Bronchus fibroblast of lung (primary cell): ENCODE results near the gene TCF3.

GRCh38 chr19:1424107-1424435 lies 14.1 kb upstream of the RPS15 start:
- RAMPAGE, long total RNA, result no peak

- RAMPAGE, long total RNA, result no peak
These were observed 10.1 kb upstream of the RPS15 start for GRCh38 chr19:1427811-1428716.

DNA sequence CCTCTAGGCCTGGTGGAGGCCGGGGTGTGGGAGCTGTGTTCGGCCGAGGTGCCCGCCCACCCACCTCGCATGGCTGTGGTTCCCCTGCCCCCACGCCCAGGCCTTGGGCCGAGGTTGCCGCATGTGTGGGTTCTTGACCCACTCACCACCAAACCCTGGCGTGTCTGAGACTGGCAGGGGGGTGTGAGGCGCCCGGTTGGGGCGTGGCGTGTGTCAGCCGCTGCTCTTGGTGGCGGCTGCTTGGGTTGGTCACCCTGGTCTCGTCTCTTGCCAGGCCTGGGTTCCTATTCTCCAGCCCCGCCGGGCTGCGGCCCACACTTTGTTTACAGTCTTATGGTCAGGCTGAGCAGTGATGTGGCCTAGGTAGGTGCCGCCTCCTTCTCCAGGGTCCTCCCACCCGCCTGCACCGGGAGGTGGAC lies 4.7 kb upstream of the RPS15 start:
- RAMPAGE, long total RNA, result no peak

DNA sequence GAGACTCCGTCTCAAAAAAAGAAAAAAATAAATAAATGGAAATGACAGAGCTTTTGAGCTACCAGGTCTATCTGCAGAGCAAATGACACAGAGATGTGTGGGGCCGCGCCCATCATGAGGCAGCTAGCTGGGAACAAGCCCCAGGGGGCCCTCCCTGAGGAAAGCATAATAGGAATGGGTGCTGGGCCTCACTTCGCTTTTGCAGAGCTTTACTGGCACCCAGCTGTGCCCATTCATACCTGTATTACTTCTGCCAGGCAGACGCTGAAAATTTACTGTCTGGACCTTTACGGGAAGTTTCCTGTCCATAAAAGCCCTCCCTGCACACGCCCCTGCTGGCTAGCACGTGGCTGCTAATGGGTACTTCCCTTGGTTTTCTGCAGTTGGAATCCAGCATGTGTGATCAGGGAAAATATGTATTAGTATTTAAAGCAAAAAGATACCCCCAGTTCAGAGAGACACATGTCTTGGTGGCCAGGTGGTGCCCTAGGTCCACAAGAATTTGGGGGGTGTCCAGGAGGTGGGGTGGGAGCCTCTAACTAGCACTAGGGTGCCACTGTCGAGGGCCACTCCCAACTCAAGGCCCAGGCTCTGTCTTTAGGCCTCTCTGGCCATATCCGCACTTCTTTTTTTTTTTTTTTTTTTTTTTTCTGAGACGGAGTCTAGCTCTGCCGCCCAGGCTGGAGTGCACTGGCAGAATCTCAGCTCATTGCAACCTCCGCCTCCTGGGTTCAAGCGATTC lies 5.8 kb downstream of the RPS15 start:
- RAMPAGE, long total RNA, result no peak

- RAMPAGE, long total RNA, result no peak
These were observed 7.3 kb downstream of the APC2 start for GRCh38 chr19:1457052-1457864.

DNA sequence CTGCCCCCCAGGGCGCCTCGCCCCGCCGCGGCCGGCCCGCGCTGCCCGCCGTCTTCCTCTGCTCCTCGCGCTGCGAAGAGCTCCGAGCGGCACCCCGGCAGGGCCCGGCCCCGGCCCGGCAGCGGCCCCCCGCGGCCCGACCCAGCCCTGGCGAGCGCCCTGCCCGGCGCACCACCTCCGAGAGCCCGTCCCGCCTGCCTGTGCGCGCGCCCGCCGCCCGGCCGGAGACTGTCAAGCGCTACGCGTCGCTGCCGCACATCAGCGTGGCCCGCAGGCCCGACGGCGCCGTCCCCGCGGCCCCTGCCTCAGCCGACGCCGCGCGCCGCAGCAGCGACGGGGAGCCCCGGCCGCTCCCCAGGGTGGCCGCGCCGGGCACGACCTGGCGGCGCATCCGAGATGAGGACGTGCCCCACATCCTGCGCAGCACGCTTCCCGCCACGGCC lies 9.6 kb downstream of the C19orf25 start:
- RAMPAGE, long total RNA, result no peak

- RAMPAGE, long total RNA, result no peak
These were observed 5.9 kb downstream of the C19orf25 start for GRCh38 chr19:1472797-1473781.

- RAMPAGE, long total RNA, result no peak
These were observed 18.8 kb downstream of the PLK5 start for GRCh38 chr19:1542565-1543175.

- RAMPAGE, long total RNA, result no peak
These were observed 7.8 kb downstream of the MBD3 start for GRCh38 chr19:1584673-1585365.

DNA sequence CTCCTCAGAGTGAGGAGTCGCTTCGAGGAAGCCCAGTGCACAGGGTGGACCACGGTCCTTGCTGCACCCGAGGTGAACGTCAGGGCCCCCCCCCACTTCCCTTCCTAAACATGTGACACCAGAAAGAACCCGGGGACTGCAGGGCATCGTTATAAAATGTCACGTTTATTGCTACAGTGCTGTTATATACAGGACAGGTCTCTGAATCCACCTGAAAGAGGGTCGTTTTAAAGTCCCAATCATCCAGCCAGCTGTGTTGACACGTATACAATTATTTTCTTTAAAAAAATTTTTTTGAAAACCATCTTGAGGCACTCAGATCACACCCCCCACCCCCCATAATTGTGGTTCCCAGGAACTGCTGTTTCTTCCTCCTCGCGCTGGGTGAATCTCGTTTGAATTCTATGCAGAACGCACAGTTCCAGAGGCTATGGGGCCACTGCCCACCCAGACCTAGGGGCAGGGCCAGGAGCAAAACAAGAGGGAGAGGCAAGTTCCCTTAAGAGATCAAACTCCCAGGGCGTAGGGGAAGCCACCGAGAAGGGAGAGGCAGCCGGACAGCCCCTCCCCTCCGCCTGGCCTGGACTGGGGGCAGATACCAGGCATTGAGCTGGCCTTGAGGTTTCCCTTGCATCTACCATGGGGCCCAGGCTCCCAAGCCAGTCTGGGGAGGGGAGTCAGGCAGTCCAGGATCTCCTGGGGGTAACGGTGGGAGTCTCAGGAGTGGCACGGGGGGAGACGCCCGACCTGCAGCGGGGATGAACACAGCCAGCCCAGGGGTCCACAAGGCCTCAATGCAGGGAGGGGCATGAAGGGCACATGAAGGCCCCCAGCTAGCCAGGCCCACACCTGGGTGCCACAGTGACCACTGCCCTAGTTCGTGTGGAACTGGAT lies 4.1 kb upstream of the UQCR11 start:
- RAMPAGE, long total RNA, result no peak

- RAMPAGE, long total RNA, result no peak
These were observed 6.9 kb downstream of the TCF3 start for GRCh38 chr19:1645305-1646073.

DNA sequence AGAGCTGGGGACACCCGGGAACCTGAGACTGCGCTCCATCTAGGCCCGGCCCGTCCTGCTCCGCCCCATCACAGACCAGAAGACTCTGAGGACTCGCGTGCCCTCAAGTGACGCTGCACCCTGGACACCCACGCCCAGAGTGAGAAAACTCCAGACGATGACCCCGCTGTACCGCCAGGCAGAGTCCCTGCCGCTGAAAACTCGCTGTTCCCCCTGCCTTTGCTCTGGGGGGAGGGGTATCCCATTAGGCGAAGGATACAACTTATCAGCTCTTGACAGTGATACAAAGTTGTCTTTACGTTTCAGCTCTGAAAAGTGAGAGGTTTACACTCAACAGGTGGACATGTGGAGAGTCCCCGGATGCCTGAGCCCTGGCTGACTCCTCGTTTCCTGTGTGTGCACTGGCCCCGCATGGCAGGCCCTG lies 5.9 kb downstream of the TCF3 start:
- RAMPAGE, long total RNA, result no peak

GRCh38 chr19:1651617-1651993 lies 810 bp downstream of the TCF3 start:
- RAMPAGE, long total RNA, result no peak

GRCh38 chr19:1651994-1652986 lies at the start of gene TCF3:
Gene TCF3, minus strand, starts transcription at chr19:1652615.
- RAMPAGE, long total RNA, result no peak

- RAMPAGE, long total RNA, result no peak
These were observed 5.4 kb upstream of the ONECUT3 start for GRCh38 chr19:1747578-1748536.

- RAMPAGE, long total RNA, result no peak
These were observed 8.0 kb upstream of the ATP8B3 start for GRCh38 chr19:1819987-1820545.

DNA sequence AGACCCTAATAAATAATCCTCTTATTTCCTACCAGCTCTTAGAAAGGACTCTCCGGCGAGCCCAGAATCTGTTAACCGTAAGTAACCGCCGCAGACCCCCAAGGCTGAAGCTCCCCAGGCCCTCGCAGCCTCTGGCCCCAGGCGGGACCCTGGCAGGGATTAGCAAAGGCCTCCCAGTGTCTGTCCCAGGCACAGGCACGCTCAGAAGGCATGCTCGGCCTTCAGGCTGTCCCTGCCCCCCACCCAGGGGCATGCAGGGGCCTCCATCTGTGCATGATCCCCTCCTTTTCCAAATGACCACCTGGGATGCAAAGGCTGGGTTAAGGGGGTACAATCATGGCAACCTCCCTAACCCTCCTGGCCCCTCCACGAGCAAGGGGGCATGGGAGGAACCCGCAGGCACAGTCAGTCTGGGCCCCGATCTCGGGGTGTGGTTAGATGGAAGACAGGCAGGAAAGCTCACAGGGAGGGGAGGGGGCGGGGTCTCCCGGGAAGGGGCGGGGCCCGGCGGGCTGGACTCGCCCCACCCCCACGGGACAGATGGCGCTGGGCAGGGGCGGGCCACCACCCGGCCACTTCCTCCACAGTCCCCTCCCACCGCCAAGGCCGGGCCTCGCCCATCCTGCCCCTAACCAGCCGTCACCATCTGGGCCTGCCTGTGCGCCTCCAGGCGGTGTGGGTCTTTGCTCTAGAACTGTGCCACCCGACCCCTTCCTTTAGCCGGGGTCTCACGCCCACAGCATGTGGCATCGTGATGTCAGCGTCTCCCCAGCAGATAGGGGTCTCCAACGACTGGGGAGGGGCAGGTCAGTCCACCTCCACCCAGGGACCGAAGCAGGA lies 6.9 kb upstream of the REXO1 start:
- RAMPAGE, long total RNA, result no peak

DNA sequence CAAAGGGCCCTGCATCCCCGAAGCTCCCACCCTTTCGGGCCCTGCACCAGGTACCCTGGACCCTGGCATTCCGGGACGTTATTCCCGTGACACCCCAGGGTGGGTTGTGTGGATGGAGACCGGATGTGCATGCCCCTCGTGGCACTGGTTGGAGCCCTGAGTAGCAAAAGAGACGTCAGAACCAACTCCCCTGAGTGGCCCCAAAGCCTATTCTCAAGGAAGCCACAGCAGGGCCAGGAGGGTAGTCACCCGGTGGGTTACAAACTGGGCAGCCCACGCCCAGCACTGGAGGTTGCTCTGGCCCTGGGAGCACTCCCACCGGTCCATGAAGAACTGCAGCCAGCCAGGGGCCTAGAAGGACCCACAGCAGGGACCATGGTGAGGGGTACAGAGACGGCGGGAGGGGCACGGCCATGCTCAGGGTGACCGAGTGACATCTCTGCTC lies 7.5 kb upstream of the REXO1 start:
- RAMPAGE, long total RNA, result no peak

DNA sequence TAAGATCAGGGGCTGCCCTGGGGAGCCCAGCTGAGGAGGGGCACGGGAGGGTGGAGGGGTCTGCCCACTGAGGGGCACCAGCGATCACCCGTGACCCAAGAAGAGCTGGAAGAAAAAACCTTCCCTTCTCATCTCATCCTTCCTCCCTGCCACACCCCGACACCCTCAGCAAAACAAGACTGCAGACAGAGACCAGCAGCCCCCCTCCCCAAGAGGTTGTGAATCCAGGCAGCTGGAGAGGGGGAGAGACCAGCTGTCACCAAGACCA lies 7.2 kb downstream of the KLF16 start:
- RAMPAGE, long total RNA, result no peak

DNA sequence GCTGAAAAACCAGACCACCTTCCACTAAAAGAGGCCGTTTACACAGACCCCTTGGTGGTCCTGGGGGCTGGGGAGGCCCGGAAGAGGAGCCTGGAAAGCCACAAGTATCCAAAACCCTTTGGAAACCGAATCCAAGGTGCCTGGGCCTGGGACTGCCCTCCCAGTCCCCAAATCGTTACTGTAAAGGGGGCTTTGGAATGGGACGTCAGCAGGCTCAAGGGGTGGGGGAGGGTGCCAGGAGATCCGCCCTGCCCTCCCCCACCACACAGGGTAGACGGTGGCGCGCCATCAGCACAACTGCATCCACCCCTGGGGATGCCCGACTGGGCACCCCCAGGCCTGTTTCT lies 2.7 kb downstream of the KLF16 start:
- RAMPAGE, long total RNA, result no peak